ENCODE measurements around the genes TAF4B, DSC2 and DSG2.

DNA sequence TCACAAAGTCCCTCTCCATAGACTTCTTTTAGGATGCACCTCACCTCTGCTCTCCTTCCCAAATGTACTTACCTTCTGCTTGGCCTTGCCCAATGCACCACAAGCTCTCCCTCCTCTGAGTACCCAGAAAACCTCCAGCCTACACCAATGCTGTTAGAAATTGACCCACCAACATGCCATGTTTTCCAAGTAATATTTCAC is 359.5 kb upstream of the ZNF521 start:
- PRO-cap, result no peak

DNA sequence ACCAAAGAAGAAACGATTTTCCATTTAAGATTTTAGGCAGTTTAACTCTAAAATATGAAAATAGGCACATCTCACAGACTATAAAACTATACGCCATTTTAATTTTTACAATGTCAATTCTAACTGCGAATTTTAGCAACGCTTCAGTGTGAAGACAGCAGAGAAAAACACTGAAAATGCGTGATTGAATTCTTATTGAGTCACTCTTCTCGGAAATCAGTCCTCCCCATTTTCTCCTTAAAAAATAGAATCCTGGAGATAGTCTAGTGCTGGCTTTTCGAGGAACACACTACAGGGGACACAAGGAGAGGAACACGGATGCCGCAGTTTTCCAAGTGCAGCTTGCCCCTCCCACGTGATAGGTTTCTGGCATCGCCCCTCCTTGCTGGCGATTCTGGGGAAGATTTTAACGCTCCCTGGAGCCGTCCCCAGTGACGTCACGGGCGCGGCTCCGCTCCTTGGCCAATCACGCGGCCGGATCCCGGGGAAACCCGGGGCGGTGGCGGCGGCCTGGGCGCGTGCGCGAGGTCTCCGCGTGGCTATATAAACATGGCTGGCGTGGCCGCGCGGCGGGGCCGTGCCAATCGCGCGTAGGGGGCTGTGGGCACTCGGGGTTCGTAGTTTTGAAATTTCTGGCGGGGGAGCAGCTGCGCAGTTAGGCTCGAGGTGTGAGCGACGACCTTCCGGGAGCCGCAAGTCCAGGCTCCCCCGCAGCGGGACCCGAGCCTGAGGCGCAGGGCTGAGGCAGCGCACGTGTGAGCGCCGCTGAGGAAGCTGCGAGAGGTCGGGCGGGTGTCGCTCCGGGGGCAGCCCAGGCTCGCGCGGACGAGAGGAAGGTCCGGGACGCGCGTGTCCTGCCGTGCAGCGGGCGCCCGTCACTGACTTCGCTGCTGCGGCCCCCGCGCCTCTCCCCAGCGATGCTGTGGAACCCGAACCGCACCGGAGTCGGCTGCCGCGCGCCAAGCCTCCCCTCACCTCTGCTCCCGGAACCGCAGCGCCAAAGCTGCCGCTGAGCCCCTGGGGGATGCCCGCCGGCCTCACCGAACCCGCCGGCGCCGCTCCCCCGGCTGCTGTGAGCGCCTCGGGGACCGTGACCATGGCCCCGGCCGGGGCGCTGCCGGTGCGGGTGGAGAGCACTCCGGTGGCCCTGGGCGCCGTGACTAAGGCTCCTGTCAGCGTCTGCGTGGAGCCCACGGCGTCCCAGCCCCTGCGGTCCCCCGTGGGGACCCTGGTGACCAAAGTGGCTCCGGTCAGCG is at the start of gene TAF4B:
Gene TAF4B (plus strand): TSS at position 536 of the 1,256 bp plus-strand sequence.
- PRO-cap, result bidirectional peak, plus-strand start at position 572 of the sequence, minus-strand start at position 368 of the sequence

DNA sequence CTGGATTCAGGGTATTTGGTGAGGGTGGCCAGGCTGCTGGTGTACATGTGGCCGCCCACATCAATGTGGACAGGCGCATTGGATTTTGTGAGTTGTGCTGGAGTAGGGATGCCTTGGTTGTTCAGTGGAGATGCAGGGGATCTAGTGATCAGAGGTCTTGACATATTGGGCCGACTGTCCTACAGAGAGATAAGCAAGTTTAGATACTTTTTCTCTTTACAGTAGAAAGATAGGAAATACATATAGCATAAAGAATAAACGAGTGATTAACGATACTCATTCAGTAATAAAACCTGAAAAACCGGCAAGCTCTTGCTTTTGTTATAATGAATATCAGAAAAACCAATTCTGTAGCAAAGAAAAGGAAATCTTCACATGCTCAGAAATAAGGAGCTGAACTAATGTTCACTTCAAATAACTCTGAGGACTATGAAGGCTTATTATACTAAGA is 47.3 kb downstream of the KCTD1 start:
- PRO-cap, result no peak

DNA sequence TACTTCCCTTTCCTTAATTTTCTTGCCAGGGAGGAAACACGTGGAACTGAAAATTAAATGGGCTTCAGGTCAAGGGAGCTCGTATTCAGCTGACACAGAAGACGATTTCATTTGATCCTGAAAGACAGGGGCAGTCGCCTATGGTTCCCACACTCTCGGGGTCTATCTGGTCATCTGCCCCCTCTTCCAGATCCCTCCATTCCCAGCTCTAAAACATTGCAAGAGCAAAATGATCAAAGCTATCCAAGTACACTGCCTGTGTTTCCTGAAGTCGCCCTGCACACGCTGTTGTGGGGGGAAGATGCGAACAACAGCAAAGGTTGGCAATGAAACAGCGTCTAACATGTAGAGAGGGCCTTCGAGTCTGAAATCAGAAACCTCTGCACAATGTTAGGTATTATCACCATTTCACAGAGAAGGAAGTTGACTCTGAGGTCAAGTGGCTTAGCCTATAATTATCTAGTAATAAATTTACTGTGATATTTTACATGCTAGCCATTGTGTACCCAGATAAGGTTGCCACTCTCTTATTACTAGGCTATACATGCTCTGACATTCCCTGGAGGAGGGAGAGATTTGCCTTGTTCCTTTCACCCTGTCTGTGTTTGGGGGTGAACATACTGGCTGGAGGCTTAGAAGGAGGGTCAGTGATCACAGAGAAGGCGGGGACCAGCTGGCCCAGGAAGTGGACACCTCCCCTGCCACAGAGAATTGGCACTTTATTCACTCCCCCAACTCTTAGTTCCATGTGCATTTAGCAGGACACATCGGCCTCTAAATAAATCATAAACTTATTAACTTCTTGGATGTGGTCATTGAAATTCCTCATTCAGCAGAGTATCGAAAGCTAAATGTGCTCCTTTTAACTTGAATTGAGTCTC is 36.9 kb downstream of the KCTD1 start:
- PRO-cap, result no peak

DNA sequence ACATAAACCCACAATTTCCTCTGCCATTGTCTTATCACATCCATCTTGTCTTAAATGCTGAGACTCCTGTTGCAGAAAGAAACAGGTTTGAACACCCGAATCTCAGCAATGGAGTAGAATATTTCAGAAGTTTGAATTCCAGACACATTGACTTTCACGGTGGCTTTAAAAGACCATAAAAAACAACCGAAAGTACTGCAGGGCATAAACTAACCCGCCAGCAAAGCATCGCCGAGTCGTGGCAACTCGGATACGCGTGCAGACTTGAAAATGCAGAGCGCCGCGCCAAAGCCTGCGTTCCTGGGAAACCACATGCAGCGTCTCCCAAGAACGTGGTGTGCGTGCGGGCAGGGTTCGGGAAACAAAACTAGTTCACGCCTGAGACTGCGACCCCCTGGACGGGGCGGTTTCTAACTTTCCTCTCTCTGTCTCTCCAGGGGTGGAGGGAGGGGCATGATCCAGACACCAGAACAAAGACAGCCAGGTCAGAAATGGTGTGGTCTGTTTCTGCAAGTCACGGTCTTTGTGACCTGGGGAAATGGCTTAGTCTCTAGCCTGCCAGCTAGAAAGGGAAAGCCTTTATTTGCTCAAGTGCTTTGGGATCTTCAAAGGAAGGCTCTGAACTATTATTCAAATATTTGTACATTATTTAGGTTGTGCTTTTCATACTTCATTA is 26.8 kb upstream of the KCTD1 start:
- PRO-cap, result no peak

GRCh38 chr18:27231220-27231748 is 46.2 kb upstream of the CHST9 start:
- PRO-cap, result no peak

DNA sequence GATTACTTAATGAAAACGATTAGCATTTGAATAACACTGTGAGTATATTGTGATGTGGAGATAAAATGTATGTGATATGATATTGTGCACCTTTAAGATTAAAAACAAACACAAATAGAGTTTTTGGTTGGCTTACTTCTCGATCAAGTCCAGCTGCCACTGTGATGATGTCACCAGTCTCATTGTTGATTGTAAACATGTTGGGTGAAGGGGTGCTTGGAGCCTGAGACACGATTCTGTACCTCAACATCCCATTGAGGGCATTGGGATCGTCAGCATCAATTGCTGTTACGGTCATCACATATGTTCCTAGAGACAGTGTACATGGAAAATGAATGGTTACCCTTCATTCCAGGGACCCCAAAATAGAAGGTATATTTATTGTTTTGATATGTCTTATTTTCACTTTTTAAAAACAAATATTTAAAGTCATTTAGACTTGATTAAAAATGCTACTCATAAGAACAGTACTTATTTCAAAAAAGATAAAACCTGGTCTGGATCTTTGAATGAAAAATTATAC is 174.0 kb downstream of the CDH2 start:
- PRO-cap, result no peak

- PRO-cap, result no peak
These were observed 90.1 kb downstream of the CDH2 start for GRCh38 chr18:28086866-28087105.

GRCh38 chr18:28134651-28135257 is 42.2 kb downstream of the CDH2 start:
- PRO-cap, result no peak

- PRO-cap, result no peak
These were observed 980.1 kb upstream of the CDH2 start for GRCh38 chr18:29156948-29157443.

DNA sequence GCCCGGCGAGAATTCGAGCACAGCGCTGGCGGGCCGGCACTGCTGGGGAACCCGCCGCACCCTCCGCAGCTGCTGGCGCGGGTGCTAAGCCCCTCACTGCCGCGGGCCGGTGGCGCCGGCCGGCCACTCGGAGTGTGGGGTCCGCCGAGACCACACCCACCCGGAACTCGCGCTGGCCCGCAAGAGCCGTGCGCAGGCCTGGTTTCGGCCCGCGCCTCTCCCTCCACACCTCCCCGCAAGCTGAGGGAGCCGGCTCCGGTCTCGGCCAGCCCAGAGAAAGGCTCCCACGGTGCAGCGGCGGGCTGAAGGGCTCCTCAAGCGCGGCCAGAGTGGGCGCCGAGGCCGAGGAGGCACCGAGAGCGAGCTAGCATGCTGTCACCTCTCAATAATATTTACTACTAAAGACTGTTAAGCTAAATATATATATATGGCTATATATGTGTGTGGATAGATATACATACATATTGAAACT is 867.2 kb downstream of the DSC3 start:
- PRO-cap, result no peak

GRCh38 chr18:30175754-30176247 is 866.7 kb downstream of the DSC3 start:
- PRO-cap, result no peak

DNA sequence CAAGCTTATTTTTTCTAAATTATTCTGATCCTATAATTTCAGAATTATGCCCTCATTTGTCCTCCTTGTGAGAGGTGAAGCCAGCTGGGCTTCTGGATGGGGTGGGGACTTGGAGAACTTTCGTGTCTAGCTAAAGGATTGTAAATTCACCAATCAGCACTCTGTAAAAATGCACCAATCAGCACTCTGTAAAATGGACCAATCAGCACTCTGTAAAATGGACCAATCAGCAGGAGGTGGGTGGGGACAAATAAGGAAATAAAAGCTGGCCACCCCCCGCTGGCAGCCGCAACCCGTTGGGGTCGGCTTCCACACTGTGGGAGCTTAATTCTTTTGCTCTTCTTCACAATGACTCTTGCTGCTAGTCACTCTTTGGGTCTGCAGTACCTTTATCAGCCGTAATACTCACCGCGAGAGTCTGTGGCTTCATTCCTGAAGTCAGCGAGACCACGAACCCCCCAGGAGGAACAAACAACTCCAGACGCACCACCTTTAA is 623.2 kb downstream of the DSC3 start:
- PRO-cap, result no peak

DNA sequence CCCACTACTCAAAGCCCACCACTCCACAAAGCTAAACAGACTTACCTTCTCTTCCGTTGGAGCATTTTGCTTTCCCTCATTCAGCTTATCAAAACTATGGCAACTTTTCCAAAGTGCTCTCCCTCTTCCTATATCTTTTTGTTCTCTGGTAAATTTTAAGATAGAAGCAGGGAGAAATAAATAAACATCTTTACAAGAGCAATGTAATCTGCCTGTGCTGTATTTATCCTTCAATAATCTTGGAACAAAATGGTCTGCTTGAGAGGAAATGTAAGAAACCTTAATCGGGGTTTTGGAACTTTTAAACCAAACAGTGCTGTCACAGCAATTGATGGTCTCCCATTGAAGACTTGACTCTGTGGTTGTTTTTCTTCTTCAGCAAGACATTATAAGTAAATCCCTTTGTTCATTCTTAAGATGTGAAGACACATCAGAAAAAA is 360.1 kb downstream of the DSC3 start:
- PRO-cap, result no peak

DNA sequence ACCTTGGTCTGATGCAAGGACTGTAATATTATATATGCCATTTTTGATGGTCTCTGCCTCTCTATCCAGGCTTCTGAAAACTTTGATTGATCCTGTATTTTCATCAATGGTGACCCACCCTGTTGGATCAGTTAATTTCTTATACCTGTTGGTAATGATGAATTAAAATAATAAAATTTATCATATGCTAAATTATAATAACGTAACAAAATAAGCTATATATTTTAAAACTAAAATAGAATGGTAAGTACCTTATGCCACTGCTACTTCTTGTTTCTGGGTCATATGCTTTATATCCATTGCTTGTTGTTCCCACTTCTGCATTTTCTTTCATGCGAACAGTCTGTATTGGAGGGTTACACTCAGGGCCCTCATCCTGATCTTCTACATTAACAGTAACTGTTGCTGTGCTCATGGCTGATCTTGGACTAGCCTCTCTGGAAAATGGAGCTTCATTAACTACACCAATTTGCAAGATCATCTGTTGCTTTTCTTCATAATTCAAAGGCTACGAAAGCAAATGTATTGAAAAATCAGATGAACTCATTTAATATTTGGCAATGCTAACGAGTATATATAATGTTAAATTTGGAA is 22.3 kb downstream of the DSC2 start:
- PRO-cap, result no peak

DNA sequence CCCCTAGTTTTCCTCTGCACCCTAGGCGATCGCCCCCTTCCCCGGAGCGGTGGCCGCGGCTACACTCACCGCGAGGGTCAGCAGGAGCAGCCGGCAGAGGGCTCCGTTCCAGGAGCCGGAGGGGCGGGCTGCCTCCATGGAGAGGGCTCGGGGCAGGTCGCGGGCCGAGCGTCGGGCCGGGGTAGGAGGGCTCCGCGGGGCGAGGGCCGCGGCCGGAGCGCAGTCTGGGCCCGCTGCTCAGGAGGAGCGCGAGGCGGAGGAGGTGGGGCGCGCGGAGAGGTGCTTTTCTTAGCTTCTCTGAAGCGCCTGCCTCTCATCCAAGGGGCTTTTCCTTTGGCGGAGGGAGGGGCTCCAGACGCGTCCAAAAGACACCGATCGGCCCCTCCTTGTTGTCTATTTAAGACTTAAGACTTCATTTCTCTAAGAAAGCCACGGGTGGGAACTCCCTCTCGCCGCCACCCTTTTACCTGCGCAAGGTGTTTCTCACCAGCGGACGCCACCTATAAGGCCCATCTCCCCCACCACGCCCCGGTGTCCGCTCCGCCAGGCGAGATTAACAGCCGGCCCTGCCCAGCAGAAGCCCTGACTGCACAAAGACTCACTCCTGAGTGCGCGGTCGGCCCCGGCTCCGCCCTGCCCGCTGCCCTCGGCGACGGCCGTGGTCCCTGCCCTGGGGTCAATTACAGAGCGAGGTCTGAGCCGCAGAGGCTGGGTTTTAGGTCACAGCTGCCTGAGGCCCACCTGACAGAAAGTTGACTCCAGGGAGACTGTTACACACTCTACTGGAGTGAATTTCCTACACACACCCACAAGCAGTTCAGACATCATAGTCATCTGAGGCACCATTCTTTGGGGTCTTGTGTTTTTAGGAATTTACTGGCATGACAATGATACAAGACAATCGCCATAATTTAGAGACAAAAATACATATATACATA is at the start of gene DSC2:
Gene DSC2 (minus strand): TSS at position 588 of the 938 bp plus-strand sequence.
- PRO-cap, result no peak

GRCh38 chr18:31163100-31163596 is 492 bp upstream of the DSC1 start:
- PRO-cap, result no peak

DNA sequence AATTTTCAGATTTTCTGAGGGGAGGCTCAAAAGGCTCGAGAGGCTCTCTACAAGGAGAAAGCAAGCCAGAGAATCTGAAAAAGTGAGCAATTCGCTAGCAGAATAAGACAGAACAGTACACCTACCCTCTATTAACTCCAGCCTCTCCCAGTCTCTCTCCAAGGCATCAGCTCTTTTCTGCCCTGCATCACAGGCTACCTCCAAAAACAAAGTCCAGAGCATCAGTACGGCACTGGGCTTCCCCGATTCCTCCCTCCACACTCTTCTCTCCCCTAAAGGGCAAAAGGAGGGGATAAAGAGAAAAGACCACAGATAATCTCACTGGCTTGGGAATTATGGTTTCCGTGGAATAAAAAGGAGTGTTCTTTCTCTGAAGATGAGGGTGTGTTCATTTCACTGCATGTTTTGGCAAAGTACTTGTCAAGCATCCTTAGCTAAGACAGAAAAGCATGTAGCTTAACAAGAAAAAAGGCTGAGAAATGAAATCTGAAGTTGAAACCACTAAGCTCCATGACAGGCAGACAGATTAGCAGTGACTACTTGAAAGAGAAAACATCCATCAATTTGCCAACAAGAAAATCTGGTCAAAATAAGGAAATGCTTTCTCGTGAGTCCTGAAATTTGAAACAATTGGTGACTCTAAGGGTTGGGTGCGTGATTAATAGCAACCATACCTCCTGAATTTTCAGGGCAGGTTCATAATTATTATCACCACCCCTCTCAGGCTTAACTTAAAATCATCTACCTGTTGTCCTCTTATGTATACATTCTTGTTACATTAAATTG is 20.6 kb upstream of the DSG3 start:
- PRO-cap, result no peak

- PRO-cap, result no peak
These were observed 11.4 kb upstream of the DSG2 start for GRCh38 chr18:31486473-31487173.

- PRO-cap, result bidirectional peak, plus-strand start at chr18:31498212, minus-strand start at chr18:31498079
These were observed at the start of gene DSG2 for GRCh38 chr18:31497784-31498908. DSG2 (plus strand) TSS chr18:31498177.